Right common carotid artery plus branches (tissue), 1 donor: ENCODE measurements around a stretch of chr7.

GRCh38 chr7:63899890-63901145 lies 98.3 kb upstream of the ZNF722 start:
- PRO-cap: unidirectional peak, plus-strand start at chr7:63900840

- PRO-cap: no peak
These were observed 52.7 kb downstream of the ZNF680 start for GRCh38 chr7:64510014-64510662.

- PRO-cap: no peak
These were observed 43.8 kb downstream of the ZNF107 start for GRCh38 chr7:64709559-64710225.

GRCh38 chr7:64890668-64891273 lies 12.3 kb upstream of the ZNF273 start:
- PRO-cap: no peak

GRCh38 chr7:66077617-66078510 lies 2.2 kb downstream of the ASL start:
- PRO-cap: no peak

DNA sequence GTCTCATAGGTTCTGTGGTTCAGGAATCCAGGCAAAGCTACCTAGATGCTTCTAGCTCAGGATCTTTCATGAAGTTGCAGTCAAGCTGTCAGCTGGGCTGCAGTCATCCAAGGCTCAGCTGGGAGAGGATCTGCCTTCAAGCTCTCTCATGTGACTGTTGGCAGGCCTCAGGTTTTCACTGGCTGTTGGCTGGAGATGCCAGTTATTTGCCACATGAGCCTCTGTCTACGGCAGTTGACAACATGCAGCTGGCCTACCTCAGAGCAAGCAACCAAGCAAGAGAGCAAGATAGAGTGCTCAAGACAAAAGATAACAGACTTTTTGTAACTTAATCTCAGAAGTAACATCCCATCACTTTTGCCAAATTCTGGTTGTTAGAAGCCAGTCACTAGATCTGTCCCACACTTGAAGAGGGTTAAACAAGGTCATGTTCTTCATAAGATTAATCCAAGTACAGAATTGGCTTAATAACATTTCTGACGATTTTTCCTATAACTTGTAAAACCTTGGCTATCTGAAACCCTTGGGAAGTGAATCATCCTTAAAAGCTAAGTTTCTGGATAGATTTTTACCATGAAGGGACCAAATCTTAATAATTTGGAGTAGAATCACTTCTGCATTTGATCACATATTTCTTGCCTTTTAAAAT lies 125.9 kb downstream of the TPST1 start:
- PRO-cap: no peak

GRCh38 chr7:66555087-66555364 lies 73.7 kb upstream of the KCTD7 start:
- PRO-cap: no peak

DNA sequence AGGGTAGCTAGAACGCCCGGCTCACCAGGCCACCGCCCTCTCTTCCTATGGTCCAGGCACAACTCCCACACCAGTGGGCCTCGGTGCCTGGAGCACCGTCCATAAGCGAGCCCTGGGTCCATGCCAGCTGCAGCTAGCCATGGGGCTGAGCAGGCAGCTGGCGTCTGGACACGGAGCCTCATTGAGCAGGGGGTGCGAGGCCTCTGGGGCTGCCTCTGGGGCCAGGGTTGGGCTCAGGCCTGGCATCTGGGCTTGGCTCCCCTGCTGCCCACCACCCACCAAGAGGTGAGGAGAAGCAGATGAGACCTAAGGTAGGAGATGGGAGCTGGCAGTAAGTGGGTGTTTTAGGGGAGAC lies 8.4 kb upstream of the RABGEF1 start:
- PRO-cap: no peak

DNA sequence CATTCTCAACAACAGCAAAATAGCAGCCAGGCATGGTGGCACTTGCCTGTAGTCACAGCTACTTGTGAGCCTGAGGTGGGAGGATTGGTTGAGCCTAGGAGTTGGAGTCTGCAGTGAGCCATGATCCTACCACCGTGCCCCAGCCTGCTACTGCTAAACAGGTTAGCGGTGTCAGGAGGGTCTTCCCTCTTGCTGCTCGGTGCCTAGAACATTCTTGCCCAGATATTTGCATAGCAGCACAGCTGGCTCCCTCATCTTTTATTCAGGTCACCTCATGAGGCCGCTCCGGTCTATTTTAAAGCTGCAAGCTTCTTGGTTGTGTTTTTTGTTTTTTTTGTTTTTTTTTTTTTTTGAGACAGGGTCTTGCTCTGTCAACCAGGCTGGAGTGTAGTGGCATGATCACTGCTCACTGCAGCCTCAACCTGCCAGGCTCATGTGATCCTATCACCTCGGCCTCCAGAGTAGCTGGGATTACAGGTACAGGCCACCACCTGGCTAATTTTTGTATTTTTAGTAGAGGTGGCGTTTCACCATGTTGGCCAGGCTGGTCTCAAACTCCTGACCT lies 2.8 kb upstream of the RABGEF1 start:
- PRO-cap: no peak

GRCh38 chr7:66860250-66860726 lies 60.7 kb upstream of the TMEM248 start:
- PRO-cap: no peak

DNA sequence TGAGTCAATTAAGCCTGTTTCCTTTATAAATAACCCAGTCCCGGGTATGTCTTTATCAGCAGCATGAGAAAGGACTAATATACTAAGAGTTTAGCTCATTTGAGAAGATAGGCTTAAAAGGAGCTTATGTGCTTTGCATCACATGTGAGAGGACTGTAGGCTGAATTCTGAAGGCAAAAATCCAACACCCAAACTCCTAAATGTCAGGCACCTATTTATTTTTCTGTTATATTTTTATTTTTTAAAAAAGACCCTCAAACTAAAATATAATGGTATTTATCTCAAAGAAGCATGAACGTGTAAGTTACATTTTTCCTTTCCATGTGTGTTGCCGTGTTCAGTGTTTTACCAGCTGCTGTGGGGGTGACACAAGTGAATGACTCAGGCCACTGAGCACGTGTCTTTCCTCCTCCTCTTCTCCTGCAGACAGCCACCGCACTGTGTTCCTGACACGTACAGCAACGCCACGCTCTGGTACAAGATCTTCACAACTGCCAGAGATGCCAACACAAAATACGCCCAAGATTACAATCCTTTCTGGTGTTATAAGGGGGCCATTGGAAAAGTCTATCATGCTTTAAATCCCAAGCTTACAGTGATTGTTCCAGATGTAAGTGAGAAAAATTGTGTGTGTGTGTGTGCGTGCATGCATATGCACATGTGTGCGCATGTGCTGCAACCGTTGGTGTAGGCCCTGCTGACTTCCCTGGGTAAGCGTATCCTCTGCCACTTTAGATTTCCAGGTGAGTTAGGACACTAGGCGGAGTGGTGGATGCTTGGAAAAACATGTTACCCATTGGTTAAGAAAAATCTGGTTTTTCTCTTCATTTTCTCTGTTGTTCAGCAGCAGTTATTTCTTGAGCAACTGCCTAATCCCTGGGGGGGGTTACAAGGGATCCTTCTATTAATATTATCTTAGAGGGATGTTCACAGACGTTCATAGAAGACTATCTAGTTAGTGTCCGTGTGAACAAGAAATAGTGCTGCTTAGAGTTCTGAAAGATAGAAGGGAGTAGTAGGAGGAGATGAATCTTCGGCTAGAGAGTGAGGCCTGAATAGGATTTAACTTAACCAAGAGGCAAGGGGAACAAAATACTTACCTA lies 29.9 kb downstream of the TMEM248 start:
- PRO-cap: no peak

DNA sequence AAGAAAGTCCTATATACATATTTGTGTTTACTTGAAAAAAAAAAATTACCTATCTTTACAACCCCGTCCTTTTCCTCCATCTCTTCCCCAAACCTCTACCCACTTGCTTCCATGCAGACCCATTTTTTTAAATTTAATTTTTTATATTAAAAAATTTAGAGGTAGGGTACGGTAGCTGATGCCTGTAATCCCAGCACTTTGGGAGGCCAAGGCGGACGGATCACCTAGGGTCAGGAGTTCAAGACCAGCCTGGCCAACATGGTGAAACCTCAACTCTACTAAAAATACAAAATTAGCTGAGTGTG lies 2.9 kb downstream of the SBDS start:
- PRO-cap: no peak

DNA sequence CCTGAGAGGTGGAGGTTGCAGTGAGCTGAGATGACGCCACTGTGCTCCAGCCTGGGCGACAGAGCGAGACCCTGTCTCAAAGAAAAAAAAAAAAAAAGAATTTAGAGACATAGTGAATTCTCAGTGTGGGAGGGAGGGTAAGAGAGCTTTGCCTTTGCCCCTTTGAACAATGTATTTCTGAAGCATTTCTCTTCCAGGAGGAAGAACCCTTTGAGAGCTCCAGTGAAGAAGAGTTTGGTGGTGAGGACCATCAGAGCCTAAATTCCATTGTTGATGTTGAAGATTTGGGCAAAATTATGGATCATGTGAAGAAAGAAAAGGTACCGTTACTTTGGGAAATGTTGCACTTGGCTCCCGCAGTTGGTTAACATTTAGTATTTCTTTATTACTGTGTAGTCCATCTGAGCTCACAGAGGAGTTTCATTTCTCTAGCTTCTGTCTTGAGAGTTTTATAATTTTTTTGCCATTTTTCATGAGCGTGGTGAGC lies 28.1 kb downstream of the TYW1 start:
- PRO-cap: no peak

DNA sequence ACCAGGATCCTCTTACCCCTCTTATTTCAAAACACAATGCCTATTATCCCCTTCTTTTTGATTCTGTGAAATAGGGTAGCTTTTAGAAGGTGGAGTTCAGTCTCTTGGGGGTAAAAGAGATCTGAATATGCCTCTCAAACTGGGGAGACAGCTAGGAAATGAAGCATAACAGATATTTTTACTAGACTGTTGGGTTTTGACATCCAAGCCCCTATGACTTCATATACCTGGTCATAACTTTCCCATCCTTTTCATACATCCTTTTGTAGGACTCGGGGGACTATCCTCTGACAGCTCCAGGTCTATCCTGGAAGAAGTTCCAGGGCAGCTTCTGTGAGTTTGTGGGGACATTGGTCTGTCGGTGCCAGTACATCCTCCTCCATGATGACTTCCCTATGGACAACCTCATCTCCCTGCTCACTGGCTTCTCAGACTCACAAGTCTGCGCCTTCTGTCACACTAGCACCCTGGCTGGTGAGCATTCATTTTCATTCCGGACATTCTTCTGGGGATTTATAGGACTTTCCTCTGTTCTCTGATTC lies 32.0 kb downstream of the SPDYE21 start:
- PRO-cap: no peak

GRCh38 chr7:69062315-69062709 lies 536.0 kb upstream of the AUTS2 start:
- PRO-cap: no peak

GRCh38 chr7:70025957-70026303 lies 427.7 kb downstream of the AUTS2 start:
- PRO-cap: no peak

DNA sequence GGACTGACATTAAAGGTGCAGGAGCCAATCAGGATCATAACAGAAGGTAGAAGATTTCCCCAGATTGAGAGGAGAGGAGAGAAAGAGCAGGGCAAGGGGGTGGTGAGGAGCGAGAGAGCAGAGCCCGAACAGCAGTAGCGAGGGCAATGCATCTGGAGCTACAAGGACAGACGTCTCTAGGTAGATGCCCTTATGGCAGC lies 625.9 kb upstream of the GALNT17 start:
- PRO-cap: unidirectional peak, plus-strand start at position 113 of the sequence

- PRO-cap: no peak
These were observed 529.8 kb upstream of the GALNT17 start for GRCh38 chr7:70602057-70602630.

DNA sequence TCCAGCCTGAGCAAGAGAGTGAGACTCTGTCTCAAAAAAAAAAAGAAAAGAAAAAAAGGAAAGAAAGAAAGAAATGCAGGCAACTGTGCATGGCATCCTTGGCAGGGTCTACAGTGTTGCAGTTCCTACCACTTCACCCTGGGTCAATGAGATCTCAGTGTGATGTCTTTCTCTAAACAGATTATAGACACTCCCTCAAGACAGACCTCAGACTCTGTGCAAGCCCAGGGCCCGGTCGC lies 471.9 kb upstream of the GALNT17 start:
- PRO-cap: no peak

DNA sequence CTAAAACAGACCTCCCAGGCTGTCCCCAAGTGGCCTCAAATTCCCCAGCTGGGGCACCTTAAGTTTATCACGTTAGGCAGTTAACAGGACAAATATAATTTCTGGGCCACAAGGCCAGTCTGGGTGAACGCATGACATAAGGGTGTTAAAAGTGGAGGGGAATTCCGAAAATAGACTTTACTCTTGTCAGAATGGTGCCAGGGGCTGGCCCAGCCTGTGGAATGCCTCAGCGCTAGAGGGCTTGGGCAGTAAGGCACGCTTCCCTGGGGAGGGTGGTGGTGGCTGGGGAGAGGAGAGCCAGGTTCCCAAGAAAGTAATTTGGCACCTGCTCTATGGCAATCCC lies 463.4 kb upstream of the GALNT17 start:
- PRO-cap: no peak